SJSA1 (cell line): ENCODE data around the gene TM4SF5.

DNA sequence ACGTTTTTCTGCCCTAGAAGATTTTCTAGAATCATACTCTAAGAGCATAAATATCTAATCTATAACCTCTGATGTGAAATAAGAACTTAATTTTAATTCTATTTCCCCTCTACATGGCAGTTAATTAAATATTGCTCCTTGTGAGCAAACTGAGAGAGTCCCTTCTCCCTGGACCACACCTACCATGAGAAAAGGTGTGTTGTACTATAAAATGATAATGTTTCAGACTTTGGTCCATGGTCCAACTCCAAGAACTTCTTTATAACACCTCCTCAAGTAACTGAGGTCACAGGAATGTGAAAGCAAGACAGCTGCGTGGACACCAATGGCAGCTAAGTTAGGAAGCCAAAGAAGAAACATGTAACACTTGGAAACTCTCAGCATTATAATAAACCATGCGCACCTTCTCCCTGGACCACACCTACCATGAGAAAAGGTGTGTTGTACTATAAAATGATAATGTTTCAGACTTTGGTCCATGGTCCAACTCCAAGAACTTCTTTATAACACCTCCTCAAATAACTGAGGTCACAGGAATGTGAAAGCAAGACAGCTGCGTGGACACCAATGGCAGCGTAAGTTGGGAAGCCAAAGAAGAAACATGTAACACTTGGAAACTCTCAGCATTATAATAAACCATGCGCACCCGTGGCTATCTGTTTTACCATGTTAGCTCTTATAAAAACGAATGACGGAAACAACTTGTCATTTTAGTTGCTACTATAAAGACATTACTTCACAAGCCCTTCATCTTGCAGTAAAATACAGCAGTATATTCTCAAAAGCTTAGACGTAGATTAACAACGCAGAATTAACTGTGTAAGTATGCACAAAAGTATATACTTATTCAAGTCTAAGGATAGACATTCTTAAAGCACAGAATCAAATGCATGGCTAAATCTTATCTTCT, 3.8 kb downstream of the ZZEF1 start:
- RAMPAGE, long total RNA: no peak

DNA sequence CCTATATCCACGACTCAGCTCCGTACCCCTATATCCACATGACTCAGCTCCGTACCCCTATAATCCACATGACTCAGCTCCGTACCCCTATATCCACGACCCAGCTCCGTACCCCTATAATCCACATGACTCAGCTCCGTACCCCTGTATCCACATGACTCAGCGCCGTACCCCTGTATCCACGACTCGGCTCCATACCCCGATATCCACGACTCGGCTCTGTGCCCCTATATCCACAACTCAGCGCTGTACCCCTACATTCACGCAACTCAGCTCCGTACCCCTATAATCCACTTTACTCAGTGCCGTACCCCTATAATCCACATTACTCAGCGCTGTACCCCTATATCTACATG, 17.1 kb downstream of the CYB5D2 start:
- RAMPAGE, long total RNA: no peak

GRCh38 chr17:4230000-4230716, 33.6 kb downstream of the ANKFY1 start:
- RAMPAGE, long total RNA: no peak

- RAMPAGE, long total RNA: no peak
Observed at GRCh38 chr17:4262751-4263150, 1.0 kb downstream of the ANKFY1 start.

GRCh38 chr17:4509287-4509809, 10.7 kb downstream of the SPNS2 start:
- RAMPAGE, long total RNA: no peak

DNA sequence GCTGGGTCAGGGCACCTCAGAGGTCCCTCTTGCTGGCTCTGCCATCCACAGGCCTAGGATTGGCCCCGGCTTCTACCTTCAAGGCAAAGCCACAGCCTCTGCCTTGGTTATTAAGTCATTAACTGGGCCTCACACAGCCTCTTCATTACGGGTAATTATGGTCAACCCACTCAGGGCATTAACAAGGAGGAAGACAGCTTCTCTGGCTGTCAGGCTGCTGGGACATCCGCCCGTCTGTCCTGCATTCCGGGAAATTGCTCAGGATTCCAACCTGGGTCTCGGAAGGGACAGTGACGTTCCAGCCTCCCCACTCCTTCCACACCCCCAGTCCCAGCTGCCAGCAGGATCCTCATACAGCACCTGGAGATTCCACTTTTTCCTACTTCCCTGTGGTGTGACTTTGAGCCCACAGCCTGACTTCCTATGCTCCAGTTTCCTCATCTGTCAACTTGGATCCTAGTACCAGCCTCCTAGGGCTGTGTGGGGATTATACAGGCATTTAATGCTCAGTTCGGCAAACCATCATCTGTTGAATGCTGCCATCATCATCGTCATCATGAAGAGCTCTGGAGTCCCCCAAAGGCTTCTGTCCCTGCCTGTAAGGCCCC, 13.0 kb downstream of the SPNS2 start:
- RAMPAGE, long total RNA: no peak

DNA sequence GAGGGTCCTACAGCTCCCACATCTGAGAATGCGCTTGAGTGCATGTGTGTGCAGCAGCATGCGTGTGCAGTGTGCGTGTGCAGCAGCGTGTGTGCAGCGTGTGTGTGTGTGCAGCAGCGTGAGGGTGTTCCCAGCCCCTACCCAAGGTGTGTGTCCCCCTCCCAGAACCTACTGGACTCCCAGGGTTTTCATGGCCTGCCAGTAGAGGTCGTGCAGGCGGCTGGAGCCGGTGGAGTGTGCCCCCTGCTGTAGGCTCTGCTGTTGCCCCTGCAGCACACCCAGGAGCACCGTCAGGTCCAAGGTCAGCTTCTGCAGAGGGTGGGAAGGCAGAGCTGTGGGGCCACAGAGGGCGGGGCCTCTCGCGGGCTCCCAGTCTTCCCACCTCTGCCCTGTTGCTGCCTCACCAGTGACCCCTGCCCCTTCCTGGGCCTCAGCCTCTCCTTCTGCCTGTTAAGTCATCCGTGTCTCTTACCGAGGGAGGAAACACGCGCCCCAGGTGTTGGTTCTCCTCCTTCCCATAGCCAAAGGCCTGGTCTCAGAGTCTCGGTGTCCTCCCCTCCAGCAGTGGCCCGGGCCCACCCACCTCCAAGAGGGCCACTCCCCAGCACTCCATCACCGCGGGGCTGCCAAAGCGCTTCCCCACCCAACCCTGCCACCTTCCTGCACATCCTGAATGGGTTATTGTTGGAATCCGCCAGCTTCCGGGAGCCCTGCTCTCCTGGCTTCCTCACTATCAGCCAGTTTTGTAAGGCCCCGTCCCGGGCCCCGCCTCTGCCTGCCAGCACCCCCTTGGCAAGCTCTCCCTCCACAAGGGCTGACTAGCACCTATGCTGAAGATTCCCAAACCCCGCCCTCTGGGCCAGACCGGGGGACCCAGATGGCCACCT, 14.8 kb downstream of the MYBBP1A start:
- RAMPAGE, long total RNA: no peak

GRCh38 chr17:4544596-4545906, 10.1 kb downstream of the MYBBP1A start:
- RAMPAGE, long total RNA: no peak

GRCh38 chr17:4609701-4610289, 25.5 kb downstream of the SMTNL2 start:
- RAMPAGE, long total RNA: no peak

DNA sequence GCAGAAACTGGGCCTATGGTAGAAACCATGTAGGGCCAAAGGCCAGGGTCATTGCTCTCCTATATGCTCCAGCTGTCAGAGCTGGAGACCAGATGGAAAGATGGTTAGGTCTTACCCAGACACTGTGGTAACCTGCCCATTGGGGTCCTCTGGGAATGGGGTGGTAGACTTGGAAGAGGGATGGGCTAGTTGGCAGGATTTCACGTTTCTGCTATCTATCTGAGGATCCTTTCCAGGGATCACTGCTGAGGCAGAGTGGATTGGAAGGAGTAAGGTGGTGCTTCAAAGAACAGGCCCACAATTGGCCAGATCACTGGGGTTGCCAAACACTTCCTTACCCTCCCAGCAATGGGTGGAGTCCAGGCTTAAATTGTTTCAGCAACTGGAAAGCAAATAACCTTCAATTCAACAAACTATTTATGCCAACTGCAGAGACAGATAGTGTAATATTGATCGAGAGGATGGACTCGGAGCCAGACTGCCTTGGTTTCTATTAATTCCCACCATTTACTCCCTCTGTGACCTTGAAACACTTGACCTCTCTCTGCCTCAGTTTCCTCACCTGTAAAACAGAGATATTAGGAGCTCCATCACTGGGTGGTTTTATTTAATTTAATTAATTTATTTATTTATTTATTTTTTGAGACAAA, 2.1 kb downstream of the ARRB2 start:
- RAMPAGE, long total RNA: no peak

DNA sequence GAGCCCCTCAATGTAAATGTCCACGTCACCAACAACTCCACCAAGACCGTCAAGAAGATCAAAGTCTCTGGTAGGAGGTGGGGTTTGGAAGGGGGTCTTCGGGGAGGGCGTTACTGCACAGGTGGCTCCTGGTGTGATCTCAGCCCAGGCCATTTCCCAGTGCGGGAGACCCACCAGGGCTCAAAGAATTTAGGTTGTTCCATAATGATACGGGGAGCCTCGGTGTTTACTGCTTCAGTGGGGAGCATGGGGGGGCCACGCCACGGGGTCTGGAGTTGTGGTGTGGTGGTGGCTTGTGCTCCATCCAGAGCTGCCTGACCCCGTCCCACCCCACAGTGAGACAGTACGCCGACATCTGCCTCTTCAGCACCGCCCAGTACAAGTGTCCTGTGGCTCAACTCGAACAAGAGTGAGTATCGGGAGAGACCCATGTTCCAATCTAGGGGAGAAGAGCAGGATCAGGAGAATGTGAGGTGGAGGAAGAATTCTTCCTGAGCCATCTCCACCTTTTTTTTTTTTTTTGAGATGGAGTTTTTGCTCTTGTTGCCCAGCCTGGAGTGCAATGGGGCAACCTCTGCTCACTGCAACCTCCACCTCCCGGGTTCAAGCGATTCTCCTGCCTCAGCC, 8.0 kb downstream of the ARRB2 start:
- RAMPAGE, long total RNA: no peak

- RAMPAGE, long total RNA: no peak
Observed at GRCh38 chr17:4719494-4720437, 9.3 kb downstream of the ARRB2 start.

- RAMPAGE, long total RNA: no peak
Observed at GRCh38 chr17:4733015-4733730, 1.9 kb downstream of the MED11 start.

DNA sequence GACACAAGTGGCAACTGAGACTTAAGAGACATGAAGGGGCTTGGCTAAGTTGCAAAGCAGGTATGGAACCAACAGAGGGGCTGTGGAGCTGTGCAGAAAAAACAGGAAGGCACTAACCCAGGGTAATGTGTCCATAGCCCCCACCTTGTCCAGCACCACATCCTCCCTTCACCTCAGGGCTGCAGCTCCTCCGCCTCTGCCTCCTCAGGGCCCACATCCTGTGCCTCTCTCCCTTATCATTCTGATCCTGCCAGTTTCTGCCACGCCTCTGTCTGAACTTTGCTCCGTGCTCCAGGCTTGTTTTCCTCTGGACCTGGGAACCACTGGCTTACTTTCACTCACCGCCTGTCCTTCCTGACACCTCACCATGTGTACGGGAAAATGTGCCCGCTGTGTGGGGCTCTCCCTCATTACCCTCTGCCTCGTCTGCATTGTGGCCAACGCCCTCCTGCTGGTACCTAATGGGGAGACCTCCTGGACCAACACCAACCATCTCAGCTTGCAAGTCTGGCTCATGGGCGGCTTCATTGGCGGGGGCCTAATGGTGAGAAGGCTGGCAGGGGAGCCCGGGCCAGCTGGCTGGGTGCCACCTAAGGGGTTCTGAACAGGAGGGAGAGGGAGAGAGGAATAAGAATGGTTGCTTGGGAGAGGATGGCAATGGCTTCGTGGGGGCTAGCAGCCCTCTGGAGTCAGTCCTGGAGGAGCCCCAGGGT, at the start of gene TM4SF5:
TM4SF5 (plus strand) TSS at position 331 of the 713 bp plus-strand sequence.
- RAMPAGE, long total RNA: no peak

DNA sequence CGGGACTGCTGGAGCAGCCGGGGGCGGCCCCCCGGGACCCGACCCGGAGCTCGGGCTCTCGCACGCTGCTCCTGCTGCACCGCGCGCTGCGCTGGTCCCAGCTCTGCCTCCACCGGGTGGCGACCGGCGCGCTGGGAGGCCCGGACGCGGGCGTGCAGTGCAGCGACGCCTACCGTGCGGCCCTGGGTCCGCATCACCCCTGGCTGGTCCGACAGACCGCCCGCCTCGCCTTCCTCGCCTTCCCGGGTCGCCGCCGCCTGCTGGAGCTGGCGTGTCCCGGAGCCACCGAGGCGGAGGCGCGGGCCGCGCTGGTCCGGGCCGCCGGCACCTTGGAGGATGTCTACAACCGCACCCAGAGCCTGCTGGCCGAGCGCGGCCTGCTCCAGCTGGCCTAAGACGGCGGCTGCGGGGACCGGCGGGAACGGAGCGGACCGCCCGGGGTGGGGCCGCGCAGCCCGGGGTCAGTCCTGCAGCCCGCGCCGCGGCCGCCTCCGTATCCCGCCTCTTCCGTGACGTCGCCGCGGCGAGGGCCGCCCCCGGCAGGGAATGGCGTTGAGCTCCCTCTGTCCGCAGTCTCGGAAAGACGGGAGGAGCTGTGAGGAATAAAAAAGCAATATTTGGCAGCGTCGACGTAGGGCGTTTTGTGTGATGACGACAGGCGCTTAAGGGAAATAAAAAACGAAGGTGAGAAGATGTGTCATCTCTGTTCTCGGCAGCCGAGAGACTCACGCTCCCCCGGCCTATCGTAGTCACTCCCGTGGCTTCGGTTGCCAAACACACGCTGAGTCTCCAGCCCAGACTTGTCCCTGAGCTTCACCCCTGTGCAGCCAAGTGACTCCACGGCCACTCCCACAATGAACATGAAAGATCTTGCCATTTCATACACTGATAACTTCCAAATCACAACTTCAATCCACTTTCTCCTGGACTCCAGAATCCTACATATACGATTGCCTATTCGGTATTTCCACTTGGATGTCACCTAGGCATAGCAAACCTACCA, 1.4 kb downstream of the GLTPD2 start:
- RAMPAGE, long total RNA: no peak

DNA sequence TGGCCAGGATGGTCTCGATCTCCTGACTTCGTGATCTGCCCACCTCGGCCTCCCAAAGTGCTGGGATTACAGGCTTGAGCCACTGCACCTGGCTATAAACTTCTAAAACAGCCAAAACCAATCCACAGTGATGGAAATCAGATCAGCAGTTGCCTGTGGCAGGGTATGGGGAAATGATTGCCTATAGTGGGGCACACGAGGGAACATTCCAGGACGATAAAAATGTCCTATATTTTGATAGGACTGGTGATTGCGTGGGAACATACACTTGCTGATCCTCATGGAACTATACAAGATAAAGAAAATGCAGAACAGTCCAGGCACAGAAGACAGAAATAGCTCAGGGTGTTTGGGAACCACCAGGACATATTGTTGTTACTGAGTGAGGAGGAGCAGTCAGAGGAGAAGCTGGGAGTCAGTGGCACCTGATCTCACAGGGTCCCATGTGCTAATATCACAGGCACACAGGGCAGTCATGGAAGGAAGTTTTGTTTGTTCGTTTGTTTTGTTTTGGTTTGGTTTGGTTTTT, 5.6 kb downstream of the PLD2 start:
- RAMPAGE, long total RNA: no peak

GRCh38 chr17:4833970-4834712, 1.0 kb downstream of the MINK1 start:
- RAMPAGE, long total RNA: no peak

DNA sequence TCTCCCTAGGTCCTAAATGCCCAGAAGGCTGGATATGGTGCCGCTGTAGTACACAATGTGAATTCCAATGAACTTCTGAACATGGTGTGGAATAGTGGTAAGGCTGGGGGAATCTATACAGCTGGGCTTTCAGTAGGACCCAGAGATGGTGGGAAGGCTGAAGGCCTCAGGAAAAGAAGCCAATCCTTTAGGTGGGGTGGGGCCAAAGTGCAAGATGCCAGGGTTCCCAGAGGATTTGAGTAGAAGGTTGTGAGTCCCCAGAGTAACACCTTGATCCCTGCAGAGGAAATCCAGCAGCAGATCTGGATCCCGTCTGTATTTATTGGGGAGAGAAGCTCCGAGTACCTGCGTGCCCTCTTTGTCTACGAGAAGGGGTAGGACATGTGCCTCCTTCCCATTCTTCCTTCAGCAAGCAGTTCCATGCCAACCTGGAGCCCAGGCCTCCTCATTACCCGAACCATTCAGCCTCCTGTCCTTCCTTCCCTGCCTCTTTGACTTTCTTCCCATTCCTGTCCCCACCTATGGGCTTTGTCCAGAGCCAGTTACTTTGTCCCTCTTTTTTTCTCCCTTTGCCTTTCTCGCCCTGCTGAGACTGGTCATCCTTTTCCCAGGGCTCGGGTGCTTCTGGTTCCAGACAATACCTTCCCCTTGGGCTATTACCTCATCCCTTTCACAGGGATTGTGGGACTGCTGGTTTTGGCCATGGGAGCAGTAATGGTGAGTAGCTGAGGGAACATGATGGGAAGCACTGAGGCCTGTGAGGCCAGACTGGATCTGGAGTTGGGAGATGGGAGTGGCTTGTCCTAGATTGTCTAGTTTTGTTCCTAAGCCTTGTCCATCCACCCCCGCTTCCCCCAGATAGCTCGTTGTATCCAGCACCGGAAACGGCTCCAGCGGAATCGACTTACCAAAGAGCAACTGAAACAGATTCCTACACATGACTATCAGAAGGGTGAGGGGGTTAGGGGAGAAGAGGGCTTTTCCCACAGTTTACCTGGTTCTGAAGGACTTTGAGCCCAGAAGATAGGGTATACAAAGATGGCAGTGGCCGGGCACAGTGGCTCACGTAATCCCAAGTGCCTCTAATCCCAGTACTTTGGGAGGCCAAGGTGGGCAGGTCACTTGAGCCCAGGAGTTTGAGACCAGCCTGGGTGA, 2.9 kb downstream of the RNF167 start:
- RAMPAGE, long total RNA: no peak

DNA sequence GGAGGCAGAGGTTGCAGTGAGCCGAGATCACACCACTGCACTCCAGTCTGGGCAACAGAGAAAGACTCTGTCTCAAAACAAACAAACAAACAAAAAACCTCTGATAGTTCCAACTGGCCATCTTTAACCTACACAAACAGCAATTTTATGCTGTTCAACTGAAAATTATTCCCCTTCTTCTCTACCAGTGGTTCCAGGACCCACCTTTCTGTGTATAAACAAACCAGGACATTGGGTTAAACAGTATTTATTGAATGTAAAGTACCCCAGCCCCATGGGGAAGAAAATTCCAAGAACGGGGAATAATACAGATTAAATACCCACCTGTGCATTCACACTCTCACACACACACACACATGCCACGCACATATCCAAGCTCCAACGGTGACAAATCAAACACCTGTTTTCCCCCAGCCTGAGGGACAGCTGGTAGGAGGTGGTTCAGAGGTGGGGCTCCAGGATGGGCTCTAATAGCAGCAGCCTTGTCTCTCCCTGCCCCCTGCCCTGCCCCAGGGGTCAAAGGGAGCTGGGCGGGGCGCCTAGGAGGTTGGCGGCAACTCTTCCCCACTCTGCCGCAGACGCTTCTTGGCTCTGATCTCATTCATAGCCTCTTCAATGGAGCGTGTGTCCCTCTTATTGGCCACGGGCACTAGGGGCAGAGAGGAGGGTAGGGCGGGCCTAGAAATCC, 8.2 kb downstream of the ENO3 start:
- RAMPAGE, long total RNA: no peak

DNA sequence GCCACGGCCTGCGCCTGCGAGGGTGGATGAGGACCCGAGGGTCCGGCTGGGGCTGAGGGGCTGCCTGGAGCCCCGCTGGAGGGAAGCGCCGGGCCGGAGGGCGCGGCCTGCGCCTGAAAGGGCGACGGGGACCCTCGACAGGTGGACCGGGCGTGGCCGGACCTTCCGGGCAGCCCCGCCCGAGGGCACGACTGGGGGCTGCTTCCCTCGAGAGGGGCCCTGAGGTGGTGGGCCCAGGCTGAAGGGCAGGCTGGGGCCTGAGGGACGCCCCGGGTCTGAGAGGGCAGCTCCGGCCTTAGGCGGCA, 300 bp downstream of the INCA1 start:
- RAMPAGE, long total RNA: no peak